ENCODE results near the gene PIK3AP1.

DNA sequence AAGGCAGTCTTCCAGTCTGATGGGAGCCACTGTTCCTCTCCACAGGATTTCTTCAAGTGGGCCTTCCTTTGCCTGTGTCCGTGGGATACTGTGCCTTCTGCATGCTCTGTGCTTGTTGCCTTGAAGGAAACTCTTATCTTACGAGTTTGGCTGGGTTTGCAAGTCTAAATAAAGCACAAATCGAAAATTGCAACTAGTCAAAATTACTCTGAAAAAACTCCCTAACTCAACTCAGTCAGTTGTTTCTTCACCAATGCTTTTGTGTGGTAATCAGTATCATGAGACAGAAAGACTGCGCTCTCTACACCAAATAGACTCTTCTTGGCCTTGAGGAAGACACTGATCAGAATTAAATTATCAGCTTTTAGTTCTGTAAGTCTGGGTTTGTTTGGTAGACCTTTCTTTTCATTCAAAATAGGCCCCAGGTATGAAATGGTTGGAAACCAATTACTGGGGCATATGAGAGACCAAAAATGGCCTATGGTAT, 102.1 kb upstream of the PDLIM1 start:
- PRO-cap: no peak

DNA sequence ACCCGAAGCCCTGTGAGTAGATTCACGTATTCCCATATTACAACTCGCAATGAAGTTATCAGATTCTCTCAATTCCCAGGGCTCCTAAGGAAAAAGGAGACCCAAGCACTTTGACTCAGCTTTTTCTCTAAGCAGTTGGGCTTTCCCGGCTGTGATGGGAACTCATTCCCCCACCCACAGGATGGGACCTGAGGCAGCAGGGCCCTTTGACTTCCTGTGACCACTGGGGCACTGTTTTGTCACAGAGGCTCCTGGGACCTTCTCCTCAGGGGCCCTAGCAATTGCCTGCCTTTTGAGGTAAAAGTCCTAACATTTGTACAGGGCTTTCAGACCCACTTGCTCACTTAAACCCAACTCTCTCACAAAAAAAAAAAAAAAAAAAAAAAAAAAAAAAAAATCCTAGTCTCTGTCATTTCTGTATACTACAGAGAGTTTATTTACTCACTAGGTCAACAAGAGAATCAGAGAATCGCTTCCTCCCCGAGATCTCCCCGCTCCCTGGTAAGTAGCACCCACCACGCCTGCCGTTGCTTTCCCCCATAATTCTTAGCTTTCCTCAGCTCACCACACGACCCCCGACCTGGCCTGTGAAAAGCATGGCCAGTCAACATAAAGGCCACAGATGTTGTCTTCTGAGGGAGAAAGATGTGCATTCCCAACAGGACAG, 122.9 kb upstream of the PDLIM1 start:
- PRO-cap: no peak

DNA sequence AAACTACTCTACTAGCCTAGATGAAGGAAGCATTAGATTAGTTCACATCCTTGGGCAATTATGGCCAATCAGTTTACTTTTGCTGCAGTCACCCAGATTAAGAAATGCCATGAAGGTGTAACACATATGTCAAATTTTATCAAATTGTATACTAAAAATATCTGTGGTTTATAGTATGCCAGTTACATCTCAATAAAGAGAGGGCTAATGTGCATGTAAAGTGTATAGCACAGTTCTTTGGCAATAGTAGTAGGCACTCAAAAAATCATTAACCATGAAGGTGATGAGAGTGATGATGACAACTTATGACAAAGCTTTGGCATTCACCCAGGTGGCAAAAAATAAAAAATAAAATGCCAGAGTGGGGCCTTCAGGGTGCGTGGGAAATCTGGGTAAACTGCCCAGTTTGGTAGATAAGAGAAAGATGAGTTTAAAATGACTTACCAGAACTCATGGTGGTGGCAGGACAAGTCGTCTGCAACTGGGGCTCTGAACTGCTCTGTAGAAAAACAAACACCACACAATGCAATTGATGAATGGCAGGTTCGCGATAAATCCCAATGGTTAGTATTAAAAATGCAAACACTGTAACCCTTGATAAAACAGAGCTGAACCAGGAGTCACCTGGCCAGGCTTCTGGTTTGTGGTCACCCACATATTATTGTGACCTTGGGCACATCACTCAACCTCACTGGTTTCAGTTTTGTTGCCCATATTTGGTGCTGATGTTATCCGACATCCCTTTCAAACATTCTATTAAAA, 120.3 kb downstream of the SORBS1 start:
- PRO-cap: no peak

- PRO-cap: no peak
Observed at GRCh38 chr10:95516612-95517169, 44.5 kb downstream of the SORBS1 start.

DNA sequence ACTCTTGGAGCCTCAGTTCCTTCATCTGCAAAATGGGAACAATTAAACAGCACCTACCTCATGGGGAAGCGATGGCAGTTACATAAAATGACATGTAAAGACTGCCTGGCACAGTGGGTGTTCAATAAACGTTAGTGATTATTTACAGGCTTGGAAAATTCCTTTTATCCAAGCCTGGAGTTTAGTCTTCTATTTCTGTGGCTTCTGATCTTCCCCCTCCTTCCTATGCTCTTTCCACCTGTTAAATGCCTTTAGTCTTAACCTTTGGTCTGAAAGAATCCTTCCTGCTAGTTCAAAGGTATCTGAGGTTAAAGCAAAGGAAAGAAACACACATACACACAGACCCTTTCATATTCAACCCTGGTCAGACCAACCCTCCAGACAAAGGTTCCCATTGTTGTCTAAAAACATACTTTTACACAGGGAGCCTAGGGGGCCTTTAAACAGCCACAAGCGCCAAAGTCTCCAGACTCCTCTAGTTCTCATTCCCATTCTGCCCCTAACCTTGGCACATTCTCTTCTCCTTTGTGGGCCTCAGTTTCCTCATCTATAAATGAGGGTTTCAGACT, 21.5 kb downstream of the SORBS1 start:
- PRO-cap: no peak

DNA sequence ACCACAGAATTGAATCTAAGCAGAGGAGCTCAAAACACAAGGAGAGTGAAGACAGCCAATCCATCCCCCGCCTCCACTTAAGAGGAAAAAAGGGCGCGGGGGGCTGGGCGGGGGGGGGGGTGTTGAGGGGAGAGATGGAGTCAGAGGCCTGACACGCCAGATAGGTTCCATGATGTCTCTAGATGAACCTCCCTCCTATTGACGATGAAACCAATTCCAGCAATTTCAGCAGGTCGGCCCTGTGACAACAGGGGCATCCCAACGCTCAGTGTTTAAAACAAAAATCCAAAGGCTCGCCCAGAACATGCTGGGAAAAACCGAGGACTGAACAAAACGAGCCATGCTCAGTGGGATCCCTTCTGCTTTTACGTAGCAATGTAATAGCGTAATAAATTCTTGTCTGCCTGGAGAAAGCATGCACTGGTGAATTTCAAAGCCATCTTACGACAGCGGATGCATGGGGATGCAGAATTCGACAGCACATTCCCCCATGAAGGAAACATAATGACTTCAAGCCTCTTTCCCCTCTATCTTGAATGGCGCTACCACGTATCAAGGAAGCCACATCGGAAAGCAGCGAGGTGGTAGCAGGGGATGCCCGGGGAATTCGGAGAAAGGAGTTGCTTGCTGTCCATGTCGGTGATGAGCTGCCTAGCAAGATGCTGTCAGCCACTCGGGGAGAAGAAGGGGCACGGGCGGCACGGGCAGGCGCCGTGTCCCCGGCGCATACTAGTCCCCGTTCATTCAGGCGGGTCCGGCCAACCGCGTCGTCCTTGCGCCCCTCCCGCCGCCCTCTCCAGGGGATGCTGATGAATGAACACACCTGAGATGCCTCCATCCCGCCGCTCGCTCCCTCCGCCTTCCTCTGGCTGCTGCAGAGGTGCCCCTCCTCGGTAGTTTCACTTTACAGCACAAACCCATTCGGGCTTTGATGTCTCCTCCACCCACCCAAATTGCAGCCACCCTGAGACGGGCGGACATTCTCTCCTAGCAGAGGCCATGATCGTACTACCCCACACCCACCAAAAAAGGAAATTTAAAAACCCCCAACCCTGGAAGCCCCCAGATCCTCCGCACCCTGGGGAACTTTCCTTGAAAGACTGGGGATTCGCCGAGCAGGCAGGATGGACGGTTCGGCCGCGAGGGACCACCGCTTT, 817 bp downstream of the SORBS1 start:
- PRO-cap: bidirectional peak, plus-strand start at position 672 of the sequence, minus-strand start at position 367 of the sequence

- PRO-cap: no peak
Observed at GRCh38 chr10:95655419-95656203, 900 bp downstream of the ALDH18A1 start.

DNA sequence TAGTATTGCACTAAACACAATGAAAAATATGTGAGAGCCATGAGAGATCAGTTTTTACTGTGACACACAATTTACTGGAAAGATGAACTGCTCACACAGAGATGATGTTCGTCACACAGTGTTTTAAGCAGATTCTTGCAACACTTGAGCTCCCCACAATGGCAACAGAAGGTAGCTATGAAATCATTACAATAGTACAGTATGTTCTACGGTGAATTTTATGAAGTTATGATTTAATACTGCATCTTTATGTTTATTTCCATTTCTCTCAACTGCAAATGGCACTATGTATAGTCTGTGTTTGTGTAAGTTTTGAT, 27.4 kb upstream of the ENTPD1 start:
- PRO-cap: no peak

GRCh38 chr10:95761533-95762269, 5.7 kb downstream of the ENTPD1 start:
- PRO-cap: no peak

DNA sequence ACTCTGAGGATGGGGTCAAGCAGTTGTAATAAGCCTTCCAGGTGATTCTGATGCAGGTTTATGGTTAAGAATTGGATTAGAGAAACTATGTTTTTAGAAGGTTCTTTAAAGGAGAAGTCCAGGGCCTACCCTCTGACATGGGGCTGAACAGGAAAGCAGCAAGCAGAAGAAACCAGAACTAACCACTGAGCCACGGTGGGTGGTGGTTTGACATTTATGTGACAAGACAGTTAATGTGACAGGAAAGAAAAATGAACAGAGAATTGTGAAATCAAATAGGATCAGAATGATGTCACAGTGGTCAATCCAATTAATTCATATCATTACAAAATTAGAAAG, 37.6 kb downstream of the ENTPD1 start:
- PRO-cap: no peak

GRCh38 chr10:96269777-96270379, 1.5 kb downstream of the BLNK start:
- PRO-cap: no peak

DNA sequence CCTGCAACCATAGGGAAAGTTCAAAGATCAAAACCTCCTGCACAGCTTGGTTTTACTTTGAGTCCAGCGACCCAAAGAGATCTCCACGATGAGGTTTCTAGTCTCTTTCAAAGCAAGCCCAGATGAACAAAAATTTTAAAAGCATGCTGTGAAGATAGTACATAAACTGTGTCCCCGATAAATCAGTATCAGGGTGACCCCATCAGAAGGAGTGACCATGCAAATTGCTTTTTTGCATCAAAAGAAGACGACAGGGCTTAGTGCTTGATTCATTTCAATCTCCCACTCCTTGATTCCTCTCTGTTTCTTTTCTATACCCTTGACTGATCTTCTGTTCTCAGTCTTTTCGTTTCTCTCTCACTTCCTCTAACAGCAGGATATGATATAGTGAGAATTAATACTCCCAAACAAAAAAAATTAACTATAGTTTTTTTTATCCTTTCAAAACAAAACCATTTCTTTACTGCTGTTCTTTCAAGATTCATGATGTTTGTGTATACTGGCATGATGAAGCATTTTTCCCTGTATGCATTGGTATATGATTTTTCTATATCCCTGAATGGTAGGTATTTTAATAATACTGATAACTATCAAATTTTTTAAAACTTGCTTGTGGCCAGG, 15.9 kb upstream of the DNTT start:
- PRO-cap: no peak

GRCh38 chr10:96552678-96553318, 34.0 kb downstream of the TM9SF3 start:
- PRO-cap: no peak

GRCh38 chr10:96556709-96557083, 30.1 kb downstream of the TM9SF3 start:
- PRO-cap: no peak

DNA sequence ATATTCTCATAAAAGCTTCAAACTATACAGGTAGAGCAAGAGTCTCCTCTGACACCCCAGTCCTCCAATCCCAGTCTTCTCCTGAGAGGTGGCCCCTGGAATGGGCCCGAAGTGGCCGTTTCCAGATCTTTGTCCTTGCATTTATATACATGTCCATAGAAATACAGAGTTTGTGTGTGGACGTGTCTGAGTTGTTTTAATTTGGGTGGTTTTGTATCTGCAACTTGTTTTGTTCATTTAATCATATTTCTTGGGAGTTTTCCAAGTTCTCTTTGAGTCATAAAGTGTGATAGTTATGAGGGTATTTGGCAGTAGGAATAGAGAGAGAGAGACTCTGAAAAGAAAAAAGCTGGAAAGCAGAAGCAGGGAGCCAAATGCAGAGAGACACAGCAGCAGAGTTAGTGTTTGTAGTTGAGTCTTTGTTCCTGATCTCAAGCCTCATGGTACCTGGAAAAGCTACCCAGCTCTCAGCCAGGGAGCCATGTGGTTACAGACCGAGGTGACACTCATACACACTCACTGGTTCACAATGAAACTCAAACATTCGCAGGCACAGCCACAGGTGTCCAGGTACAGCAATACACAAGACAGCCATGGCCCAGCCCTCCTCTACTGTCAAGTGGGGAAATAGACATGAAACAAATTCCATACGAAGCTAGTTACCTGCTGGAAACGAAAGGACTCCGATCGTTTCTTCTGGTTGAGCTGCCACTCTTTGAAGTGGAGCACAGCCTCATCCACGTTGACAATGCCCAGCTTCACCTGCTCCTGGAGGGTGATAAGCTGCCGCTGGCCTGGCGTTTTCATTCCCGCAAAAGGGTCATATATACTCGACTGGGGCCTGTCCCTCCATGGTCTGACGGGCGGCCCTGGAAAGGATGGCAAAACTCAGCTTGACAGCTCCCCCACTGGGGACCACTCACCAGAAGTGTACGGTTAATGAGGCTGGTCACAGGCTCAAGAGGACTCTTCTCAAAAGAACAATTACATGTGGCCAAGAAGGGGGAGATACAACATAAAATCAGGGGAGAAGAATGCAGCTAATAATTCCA, 33.2 kb upstream of the TM9SF3 start:
- PRO-cap: no peak

- PRO-cap: no peak
Observed at GRCh38 chr10:96646524-96647329, 59.9 kb upstream of the TM9SF3 start.

DNA sequence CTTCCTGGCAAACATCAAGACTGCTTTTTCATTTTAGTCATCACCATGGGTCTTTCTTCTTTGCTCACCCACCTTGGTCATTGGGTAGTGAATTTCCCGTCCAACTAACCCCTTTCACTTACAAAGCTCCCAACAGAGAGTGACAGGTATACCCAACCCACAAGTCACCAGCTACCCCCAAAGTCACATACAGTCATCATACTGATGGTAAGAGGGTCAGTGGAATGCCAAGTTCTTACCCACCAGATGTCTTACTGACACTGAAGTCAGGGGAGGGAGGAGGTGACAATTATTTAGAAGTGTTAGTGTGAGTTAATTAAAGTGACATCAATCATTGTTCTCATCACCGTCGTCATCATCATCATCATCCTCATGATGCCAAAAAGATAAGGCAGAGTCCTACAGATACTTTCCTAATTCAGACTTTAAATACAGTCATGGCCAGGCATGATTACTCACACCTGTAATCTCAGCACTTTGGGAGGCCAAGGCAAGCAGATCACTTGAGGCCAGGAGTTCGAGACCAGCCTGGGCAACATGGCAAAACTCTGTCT, 48.9 kb downstream of the PIK3AP1 start:
- PRO-cap: no peak

GRCh38 chr10:96720345-96721308, at the start of gene PIK3AP1:
TSS of gene PIK3AP1 (minus strand) at chr10:96720514.
- PRO-cap: bidirectional peak, plus-strand start at chr10:96720586, minus-strand start at chr10:96720514; unidirectional peak, minus-strand start at chr10:96720915; unidirectional peak, minus-strand start at chr10:96721037

GRCh38 chr10:96737138-96737747, 16.9 kb upstream of the PIK3AP1 start:
- PRO-cap: no peak

GRCh38 chr10:96954971-96955675, 123.0 kb downstream of the LCOR start:
- PRO-cap: no peak